ENCODE data around the genes APOE and BLOC1S3.

GRCh38 chr19:44722586-44723069 lies 23.7 kb downstream of the CEACAM16 start:
- CAGE, long polyA plus RNA: no peak
- RRBS: no CpG with 5 or more reads among the region's 4 CpGs

DNA sequence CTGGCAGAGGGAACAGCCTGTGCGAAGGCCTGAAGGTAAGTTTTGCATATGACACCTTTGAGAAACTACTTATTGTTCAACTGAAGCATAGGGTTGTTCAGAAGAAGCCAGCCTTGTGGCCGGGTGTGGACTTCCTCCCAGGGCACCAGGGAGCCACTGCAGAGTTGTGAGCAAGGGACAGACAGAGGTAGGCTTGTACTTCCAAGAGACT lies 24.6 kb downstream of the CEACAM16 start:
- CAGE, long polyA plus RNA: no peak
- RRBS: no CpG with 5 or more reads among the region's 2 CpGs

- CAGE, long polyA plus RNA: no peak
- RRBS: no CpG with 5 or more reads among the region's 4 CpGs
Observed at GRCh38 chr19:44740222-44740833, 8.2 kb upstream of the BCL3 start.

GRCh38 chr19:44750087-44750438 lies 1.6 kb downstream of the BCL3 start:
- CAGE, long polyA plus RNA: no peak
- RRBS: no CpG with 5 or more reads among the region's 9 CpGs

GRCh38 chr19:44818579-44819292 lies 9.8 kb downstream of the BCAM start:
- CAGE, long polyA plus RNA: no peak
- RRBS: no CpG with 5 or more reads among the region's 25 CpGs

- CAGE, long polyA plus RNA: no peak
- RRBS: no CpG with 5 or more reads among the region's 23 CpGs
Observed at GRCh38 chr19:44848579-44849455, 2.7 kb downstream of the NECTIN2 start.

DNA sequence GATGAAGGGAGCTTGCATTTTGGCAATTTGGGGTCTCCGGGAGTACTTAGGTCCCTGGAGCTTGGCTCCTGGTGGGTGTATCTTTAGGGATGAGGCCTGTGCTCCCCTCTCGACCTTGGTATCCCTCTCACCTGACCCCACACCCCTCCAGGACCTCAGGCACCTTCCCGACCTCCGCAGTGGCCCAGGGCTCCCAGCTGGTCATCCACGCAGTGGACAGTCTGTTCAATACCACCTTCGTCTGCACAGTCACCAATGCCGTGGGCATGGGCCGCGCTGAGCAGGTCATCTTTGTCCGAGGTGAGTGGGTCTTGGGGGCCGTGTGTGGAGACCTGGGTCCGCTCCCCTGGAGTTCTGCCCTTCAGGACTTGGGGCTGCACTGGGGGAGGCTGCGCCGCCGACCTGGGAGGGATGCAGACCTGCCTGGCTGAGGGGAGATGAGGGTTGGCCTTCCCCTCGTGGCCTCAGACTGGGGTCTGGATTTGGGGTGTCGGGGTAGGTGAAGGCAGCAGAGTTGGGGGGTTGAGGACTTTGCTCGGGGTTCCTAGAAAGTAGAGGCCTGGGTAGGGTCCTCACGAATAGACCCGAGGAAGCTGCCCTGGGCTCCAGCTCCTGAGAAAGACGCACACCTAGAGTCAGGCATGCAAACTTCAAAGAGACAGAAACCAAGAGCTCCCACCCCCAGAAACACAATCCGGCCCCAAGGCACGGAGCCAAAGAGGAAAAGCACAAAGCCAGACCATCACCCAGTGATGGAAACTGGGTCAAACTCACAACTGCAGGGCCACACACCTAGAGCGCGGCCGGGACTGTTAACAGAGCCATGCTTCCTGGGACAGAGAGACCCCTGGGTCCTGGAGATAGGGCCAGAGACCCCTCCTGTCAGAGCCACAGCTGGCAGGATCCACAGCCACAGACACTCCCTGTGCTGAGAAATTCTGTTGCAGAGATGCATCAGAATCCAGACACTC lies 16.6 kb upstream of the TOMM40 start:
- CAGE, long polyA plus RNA: no peak
- RRBS: no CpG with 5 or more reads among the region's 26 CpGs

- CAGE, long polyA plus RNA: no peak
- RRBS: no CpG with 5 or more reads among the region's 26 CpGs
Observed at GRCh38 chr19:44878135-44878963, 12.7 kb upstream of the TOMM40 start.

- CAGE, long polyA plus RNA: no peak
- RRBS: no CpG with 5 or more reads among the region's 16 CpGs
Observed at GRCh38 chr19:44879822-44880402, 11.1 kb upstream of the TOMM40 start.

- CAGE, long polyA plus RNA: no peak
- RRBS: no CpG with 5 or more reads among the region's 20 CpGs
Observed at GRCh38 chr19:44881831-44882426, 9.1 kb upstream of the TOMM40 start.

DNA sequence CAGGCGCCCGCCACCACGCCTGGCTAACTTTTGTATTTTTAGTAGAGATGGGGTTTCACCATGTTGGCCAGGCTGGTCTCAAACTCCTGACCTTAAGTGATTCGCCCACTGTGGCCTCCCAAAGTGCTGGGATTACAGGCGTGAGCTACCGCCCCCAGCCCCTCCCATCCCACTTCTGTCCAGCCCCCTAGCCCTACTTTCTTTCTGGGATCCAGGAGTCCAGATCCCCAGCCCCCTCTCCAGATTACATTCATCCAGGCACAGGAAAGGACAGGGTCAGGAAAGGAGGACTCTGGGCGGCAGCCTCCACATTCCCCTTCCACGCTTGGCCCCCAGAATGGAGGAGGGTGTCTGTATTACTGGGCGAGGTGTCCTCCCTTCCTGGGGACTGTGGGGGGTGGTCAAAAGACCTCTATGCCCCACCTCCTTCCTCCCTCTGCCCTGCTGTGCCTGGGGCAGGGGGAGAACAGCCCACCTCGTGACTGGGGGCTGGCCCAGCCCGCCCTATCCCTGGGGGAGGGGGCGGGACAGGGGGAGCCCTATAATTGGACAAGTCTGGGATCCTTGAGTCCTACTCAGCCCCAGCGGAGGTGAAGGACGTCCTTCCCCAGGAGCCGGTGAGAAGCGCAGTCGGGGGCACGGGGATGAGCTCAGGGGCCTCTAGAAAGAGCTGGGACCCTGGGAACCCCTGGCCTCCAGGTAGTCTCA lies at the start of gene APOE:
Gene APOE (plus strand): TSS at position 572 of the 708 bp plus-strand sequence.
- CAGE, long polyA plus RNA: start-site peak on the plus strand centred at position 569 of the sequence, 7 bp wide, 22 and 16 reads in 2 replicates
- RRBS: no CpG with 5 or more reads among the region's 18 CpGs

GRCh38 chr19:44939693-44940257 lies 2.3 kb upstream of the APOC4 start:
- CAGE, long polyA plus RNA: no peak
- RRBS: no CpG with 5 or more reads among the region's 9 CpGs

- CAGE, long polyA plus RNA: no peak
- RRBS: no CpG with 5 or more reads among the region's 21 CpGs
Observed at GRCh38 chr19:45103778-45104369, 10.9 kb downstream of the PPP1R37 start.

- CAGE, long polyA plus RNA: no peak
- RRBS: no CpG with 5 or more reads among the region's 10 CpGs
Observed at GRCh38 chr19:45170544-45171064, 7.4 kb downstream of the TRAPPC6A start.

GRCh38 chr19:45178700-45179156 lies at the start of gene BLOC1S3:
BLOC1S3 (plus strand) TSS chr19:45178784.
- CAGE, long polyA plus RNA: no peak
- RRBS: under 1% methylated on average over 11 of the region's 27 CpGs

GRCh38 chr19:45270164-45270667 lies 19.1 kb downstream of the MARK4 start:
- CAGE, long polyA plus RNA: no peak
- RRBS: no CpG with 5 or more reads among the region's 10 CpGs

- CAGE, long polyA plus RNA: no peak
- RRBS: no CpG with 5 or more reads among the region's 14 CpGs
Observed at GRCh38 chr19:45273191-45273628, 22.1 kb downstream of the MARK4 start.

GRCh38 chr19:45304628-45305353 lies 17.9 kb downstream of the CKM start:
- CAGE, long polyA plus RNA: no peak
- RRBS: no CpG with 5 or more reads among the region's 7 CpGs

DNA sequence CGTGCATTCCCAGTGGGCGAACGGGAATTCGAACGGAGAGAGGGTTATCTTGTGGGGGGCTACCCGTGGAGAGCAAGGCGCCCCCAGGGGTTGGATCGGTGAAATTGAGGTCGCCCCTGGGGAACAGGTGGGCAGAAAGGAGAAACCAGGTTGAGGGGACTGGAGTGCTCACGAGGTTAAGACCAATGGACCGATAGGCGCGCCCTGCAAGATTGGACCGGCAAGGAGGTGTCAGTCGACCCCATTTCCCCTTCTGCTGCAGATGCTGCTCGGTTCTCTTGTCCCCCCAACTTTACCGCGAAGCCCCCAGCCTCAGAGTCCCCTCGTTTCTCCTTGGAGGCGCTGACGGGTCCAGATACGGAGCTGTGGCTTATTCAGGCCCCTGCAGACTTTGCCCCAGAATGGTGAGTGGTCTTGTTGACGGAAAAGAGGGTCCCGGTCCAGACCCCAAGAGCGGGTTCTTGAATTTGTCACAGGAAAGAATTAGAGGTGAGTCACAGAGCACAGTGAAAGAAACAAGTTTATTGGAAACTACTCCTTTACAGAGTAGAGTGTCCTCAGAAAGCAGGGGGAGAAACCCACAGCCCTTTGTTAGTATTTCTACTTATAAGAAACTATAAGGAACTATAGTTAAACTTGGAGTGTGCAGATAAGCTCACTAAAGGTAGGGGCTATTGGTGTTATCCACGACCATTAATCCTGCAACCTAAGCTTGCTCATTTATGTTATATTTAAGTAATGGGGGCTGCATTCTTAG lies 566 bp downstream of the POLR1G start:
- CAGE, long polyA plus RNA: no peak
- RRBS: no CpG with 5 or more reads among the region's 26 CpGs

- CAGE, long polyA plus RNA: no peak
- RRBS: 3% methylated on average over 8 of the region's 37 CpGs
Observed at GRCh38 chr19:45468103-45468753, 432 bp downstream of the FOSB start.